Ascending aorta (tissue), 1 donor: ENCODE measurements around the gene FEZF2.

DNA sequence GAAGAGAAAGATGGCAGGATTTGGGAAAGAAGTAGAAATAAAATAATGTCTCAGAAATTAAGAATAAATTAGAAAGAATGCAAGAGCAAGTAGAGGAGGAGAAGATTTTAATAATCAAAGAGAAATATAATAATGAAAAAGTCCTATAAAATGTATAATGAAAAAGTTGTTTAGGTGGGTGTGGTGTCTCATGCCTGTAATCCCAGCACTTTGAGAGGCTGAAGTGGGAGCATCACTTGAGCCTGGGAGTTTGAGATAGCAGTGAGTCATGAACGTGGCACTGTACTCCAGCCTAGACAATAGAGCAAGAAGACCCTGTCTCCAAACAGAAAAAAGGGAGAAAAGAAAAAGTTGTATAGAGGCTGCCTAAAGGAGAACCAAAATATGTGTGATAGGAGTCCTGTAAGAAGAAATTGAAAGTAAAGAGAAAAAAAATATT lies 257.0 kb downstream of the PTPRG start:
- PRO-cap, result no peak

DNA sequence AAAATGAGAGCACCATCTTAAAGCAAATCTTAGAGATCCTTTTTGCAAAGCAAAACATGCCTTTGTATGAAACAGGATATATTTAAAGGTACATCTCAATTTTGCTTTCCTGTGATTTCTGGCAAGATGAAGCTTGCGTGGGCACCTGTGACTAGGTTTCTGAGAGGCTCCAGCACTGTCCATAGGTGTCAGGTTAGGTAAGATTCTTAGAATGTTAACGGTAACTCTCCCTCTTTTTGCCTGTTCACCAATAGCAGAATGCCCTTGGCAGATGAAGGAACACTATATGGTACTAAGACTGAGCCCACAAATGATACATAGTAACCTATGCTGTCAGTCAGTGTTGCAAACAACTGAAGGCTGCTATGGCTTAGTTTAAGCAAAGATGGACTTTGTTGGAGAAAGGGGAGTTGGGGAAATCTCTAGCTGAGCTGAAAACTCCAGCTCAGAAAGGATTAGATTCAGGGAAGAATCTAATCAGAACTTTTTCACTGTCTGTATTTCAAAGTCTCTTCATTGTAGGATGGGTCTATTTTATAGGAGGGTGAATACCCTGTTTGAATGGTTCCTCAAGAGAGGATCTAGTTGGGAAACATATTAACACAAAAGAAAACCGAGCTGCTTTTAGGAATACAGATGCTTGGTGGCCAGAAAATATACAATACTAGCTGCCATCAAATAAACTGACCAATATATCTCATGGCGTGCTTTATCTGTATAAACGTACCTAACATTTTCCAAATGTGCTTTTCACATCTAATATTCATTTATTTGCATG lies 289.6 kb downstream of the PTPRG start:
- PRO-cap, result no peak

DNA sequence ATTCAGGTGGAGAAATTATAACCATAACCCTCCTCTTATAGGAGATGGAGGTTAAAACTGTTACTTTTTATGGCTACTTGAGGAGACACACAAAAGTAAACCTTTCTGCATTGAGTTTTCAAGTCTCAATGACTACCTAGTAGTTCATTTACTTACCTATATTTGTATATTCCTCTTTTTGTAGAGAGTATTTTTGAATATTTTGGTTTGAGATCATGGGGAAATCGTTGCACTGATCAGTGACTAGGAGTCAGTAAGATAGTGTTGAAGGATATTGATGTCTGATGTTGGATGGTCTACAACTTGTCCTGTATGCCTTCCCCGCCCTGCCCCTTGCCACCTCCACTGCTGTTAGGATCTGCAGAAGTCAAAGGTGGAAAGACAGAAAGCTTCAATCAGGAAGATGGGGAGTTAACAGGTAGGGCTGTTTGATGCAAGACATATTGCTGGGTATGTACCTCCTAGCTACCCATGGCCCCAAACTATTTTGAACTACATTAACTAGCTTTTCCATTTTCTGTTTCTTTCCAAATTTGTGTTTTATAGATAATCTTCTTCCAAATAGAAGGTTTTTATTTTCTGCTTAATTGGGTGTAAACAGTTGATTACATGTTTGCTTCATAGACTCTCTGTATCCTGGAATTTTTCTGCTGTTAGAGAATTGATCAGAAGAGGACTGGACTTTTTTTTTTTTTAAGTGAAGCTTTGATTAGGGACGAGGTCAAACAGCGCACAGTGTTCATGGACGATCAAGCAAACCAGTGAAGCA lies 325.0 kb downstream of the PTPRG start:
- PRO-cap, result no peak

DNA sequence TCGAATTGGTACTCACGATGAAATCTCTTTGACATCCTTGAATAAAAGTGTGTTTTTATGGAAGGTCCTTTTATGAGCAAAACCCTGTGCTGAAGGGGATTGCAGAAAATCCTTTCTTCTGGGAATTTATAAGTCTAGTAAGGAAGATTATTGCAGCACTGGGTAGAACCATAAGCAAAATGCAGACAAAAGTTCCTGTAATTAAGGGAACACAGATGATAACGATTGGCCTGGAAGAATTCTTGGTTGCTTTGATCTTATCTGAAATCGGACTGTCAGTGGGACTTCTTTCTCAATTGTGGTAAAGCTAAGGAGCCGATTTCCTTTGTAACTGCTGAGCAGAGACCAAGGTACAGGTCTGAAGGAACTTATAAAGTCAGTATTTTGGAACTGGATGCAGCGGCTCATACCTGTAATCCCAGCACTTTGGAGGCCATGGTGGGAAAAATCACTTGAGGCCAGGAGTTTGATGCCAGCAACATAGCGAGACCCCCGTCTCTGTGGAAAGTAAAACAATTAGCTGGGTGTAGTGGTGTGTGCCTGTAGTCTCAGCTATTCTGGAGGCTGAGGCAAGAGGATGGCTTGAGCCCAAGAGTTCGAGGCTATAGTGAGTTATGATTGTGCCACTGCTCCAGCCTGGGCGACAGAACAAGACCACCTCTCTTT lies 346.2 kb downstream of the PTPRG start:
- PRO-cap, result no peak

DNA sequence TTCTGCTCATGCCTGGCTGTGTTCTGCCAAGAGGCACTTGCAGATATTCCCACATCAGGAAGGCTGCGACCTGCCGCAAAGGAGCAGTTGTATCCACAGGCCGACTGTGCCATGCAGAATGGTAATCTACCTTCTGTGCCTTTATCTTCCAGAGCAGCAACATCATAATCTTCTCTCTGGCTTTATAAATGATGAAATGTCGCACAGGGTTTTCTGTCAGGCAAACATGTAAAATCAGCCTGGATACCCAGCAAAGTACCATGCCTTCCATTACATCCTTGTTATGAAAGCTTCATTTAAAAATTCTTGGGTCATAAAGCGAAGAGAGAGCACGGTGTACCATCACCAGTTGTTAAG lies 224.0 kb upstream of the C3orf14 start:
- PRO-cap, result no peak

- PRO-cap, result no peak
These were observed at the start of gene FEZF2 for GRCh38 chr3:62373363-62373723. Gene FEZF2 (minus strand): TSS chr3:62373550.

DNA sequence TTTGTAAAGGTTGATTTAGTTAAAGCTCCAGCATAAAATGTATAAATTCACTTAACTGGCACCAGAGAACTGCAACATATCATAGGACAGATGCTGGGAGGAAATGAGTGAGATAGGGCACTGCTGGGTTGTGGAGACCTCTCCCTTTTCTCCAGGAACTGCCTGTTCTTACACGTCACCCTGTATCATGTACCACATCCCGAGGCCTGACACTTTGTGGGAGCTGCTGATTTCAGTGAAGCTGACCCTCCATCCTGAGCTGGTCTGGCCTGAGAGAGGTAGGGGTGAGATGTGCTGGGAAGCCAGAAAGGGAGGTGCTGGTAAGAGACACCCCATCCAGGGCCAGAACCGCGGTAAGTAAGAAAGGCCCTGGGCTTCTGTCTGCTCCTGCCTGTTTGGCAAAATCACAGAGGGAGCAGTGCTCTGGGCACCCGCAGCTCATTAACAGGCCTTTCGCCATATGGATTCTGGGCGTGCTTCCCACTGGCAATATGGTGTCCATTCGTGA lies 213.9 kb upstream of the FEZF2 start:
- PRO-cap, result no peak

GRCh38 chr3:63217402-63217838 lies 60.7 kb upstream of the SYNPR start:
- PRO-cap, result no peak

DNA sequence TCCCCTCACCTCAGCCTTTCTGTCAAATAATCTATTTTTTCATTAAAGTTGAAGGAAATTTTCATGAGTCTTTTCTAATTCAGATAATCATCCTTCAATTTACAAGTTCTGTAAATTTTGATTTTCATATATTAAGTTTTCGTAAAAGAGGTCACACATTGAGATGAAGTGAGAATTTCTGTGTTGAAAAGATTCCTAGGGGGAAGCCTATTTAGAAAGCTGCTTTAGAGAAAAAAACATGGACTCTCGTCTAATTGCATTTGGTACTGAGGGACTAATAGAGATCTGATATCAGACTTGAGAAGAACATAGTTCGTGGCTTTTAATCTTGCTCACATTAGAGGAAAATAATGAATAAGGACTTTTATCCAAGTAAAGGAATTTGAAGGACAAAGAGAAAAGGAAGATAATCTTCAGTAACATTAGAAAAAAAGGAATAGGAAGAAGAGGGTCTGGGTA lies 29.5 kb downstream of the SYNPR start:
- PRO-cap, result no peak

DNA sequence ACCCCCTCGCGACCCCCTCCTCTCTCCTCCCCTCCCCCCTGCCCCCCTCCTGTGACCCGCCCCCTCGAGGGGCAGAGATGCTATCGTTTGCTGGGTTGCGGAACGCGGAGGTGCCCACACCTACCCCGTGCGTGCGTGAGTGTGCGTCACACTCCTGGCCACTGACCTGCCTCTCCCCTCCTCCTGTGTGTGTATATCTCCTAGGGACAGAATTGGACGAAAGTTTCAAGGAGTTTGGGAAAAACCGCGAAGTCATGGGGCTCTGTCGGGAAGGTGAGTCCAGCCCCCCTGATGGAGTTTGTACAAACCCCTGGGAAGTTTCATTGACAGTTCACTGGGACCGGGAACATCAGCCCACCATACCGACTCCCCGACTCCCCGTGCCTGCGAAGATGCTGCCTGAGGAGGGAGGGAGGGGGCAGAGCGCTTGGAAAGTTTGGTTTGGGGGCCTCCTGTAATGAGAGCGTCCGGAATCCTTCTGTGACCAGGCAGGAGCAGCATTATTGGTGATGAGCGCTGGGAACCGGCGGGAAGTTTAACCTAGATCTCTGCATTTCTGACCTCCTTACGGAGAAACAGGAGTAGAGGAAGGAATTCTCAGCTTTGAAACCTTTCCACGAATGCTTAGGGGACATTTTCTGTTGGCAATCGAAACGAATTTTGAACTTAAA lies 49.4 kb downstream of the ATXN7 start:
- PRO-cap, result unidirectional peak, plus-strand start at position 222 of the sequence

DNA sequence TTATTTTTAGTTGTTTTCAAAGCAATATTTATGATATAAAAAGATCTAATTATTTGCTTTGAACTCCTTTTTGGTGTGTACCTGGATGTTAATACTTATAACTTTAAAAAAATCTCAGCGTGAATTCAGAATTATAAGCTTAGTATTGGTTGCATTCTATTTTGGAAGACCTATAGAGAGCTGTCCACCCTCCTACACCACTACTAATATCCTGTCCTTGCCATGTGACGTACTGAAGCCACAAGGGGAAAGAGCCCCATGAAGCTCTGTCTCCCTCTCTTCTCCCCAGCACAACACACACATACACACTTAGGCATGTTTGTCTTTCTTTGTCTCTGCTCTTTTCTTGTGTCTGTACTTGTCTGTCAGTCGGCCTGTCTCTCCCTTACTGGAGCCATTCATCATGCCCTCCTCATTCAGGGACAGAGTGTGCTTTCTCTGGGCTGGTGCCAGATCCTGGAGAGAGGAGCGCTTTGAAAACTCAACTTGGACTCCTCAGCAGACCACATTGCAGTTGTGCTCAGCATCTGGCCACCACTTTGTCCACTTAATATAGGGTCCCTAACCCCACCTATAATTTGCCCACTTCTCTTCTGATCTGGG lies 47.6 kb downstream of the PSMD6 start:
- PRO-cap, result no peak

GRCh38 chr3:64161678-64162159 lies 63.5 kb downstream of the PRICKLE2 start:
- PRO-cap, result no peak

DNA sequence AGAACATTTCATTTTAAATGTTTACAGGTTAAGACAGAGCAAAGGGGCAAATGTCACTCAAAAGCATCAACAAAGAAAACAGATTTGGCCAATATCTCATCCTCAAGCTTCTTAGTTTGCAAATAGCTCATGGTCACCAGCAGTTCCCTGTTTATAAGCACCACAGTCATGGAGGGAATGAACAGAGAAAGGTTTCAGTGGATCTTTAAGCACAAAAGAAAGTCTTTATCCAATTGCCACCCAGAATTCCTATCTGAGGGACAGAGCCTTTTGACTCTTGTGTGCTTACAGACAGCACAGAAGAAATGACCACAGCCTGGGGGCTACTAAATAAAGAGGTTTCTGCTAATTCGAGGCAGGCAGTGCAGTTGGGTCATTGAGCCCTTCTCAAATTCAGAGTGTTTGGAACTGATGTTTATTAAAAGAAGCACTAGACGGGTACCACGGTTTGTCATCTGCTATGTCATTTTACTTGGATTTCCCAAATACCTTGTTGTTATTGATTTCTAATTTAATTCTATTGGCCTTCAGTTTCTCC lies 3.7 kb downstream of the PRICKLE2 start:
- PRO-cap, result no peak

GRCh38 chr3:64238938-64239626 lies 13.8 kb upstream of the PRICKLE2 start:
- PRO-cap, result no peak

DNA sequence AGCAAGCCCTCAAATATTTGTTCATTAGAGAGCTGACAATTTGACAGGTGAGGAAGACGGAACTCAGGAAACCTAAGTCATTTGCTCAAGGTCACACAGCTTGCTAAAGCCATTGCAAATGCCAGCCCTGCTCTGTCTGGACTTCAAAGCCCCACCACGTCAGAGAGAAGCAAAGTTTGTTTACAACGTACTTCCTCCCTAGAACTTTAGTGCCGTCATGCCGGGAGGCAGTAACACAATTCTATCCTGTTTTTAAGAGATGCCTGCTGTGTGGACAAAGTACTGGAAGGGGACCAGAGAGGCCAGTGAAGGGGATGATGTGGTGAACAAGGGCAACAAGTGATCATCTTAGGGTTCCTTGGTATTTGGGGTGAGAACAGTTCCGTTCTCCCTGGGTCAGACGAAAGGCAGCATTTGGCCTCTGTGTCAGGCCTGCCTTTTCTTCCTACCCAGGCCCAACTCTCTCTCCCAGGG lies 216.7 kb upstream of the PRICKLE2 start:
- PRO-cap, result no peak

DNA sequence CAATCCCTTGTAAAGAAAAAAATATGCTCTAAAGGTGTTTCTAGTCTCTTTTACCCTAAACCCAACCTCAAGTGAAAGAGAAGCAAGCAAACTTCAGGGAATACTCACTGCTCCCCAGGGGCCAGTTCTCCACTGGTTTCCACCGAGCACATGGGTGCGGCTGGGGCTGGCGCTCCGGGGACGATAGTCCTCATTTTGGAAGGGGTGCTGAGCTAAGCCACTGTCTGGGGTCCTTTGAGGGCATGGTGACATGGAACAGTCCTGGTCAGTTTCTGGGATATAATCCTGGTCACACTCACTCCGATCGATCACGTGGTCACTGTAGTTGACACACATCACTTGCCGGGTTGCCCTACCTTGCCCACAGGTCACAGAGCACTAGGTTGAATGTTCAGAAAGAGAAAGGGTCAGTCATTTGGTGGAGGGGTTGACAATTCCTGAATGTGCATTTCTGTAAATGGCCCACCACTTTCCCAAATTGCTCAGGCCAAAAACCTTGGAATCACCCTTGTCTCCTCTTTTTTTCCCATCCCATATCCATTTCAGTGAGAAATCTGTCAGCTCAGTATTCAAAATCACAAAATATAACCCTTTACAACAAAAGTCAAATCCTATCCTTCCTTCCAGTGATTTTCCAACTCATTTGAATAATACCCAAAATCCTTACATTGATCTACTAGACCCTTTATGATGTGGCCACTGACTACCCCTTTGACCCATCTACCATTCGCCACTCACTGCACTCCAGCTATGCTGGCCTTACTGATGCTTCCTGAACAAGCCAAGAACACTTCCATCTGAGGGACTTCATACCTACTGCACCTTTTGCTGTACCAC lies 85.7 kb downstream of the ADAMTS9 start:
- PRO-cap, result no peak

GRCh38 chr3:64925780-64926534 lies 238.2 kb upstream of the ADAMTS9 start:
- PRO-cap, result no peak

DNA sequence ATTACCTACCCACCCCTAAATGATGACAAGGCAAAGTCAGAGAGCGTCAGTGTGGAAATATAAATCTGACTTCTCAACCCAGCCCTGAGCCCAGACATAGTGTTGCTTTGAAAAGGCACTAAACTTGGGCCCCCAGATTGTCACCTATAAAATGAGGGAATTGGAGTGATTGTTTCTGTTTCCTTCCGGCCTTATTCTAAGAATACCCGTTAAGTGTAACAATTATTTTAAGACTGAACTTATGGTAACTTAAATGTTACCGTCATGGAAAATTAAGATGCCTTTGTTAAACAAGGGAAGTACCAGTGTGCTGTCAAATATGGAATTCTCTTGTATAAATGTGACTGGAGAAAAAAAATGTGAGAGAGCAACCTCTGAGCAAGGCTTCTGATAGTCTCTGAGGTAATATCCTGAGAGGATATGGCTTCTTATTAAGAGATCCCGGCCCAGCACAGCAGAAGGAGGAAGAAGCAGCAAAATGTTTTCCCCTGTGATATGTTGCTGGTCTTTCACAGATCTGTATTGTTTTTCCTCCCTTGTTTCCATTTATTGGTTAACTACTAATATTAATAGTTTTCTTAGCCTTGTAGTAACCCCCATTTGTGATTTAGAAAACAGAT lies 480.7 kb upstream of the ADAMTS9 start:
- PRO-cap, result no peak

DNA sequence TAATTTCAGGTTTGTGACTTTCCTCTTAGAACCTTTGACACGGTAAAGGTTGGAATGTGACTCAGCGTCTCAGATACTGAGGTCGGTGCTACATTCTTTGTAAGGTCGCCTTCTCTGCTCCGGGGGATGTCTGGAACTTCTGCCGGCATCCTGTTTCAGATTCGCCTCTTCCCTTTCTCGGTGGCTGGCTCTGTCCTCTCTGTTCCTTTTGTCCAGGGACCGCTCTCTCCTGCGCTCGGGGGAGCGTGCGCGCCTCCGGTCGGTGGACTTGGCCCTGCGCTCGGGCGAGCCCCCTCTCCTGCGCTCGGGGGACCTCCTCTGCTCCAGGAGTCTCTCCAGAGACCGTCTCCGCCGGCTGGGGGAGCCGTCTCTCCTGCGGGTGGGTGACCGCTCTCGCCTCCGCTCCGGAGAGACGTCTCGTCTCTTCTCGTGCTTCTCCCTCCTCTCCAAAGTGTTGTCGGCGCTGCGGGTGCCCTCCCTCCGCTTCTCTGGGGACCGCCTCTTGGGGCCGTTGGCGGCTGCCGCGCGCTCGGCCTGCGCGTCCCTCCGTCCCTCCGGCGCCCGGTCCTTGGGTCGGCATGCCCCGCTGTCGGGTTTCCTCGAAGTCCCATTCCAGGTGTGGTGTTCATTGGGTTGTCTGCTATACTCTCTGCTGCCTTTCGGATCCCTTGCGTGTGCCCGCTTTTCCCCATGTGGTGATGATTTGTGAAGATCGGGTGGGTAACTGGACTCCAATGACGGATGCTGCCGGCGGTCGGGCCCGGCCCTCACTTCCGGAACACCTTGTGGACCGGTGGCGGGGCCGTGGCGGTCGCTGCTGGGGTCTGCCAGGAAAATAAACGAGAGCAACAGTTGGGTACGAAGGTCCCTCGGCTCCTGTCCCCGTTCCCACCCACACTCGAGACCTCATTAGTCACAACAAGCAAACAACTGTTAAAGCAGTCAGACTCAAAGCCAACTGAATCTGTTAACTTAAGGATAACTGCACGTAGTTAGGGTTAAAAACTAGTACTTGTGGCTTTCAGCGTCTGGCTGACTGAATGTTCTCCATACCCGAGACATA lies 668.8 kb upstream of the ADAMTS9 start:
- PRO-cap, result no peak

- PRO-cap, result no peak
These were observed 449.1 kb downstream of the MAGI1 start for GRCh38 chr3:65589284-65590415.